GM23248 (cell line): ENCODE measurements around the genes RAET1E and ULBP1.

DNA sequence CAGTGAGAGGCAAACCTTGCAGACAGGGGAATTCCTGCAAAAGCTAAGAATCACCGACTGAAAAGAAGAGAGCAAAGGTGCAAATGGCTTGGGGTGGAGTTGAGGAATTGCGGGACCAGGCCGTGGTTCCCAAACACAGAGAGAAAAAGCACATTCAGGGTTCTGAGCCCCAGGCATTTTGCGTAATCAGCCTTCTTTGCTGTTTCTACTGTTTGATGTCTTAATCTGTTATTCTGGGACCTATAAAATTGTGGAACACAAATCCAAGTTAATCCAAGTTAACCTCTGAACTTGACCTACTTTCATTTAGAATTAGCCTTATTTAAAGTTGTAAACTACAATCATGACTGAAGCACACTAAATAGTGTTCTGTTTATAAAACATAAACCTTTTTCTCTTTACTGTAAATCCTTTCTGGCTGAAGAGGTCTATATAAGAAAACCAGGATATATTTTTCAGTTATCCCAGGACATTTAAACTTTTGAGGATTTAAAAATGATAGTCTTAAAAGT, 22.2 kb downstream of the SAMD5 start:
- RAMPAGE, long total RNA = no peak

DNA sequence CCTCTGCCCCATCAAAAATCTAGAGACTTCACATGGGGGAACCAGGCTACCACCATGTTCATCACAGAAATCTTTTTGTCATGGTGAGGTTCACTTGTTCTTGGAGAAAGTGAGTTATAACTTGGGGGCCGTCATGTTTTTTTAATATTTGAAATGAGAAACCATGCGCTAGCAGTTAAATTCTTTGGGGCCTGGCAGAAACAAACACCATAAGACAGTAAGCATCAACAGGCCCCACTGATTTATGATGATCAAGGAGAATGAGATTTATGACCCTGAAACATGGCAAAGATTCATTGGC, 410.7 kb downstream of the SAMD5 start:
- RAMPAGE, long total RNA = no peak

DNA sequence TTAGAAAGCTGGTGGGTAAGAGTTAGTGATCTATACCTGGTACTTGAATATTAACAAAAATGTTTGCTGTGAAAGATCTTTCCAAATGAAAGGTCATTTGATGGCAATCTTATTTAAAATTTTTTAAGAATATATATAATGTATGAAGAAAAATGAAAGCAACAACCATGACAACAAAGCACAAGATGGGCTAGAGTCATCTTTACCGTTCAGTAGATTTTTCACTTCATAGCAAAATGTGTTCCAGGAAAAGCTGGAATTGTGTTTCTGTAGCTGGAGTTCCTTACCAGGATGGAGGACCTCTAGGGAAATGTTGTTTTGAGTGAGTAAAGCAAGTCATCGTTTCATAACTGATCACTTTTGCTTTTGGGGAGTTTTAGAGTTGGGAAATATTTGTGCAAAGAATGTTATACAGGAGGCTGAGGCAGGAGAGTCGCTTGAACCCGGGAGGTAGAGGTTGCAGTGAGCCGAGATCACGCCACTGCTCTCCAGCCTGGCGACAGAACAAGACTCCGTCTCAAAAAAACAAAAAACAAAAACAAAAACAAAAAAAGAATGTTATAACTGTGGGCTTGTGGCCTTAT, 151.6 kb downstream of the SASH1 start:
- RAMPAGE, long total RNA = no peak

GRCh38 chr6:148550895-148551957, 195.6 kb upstream of the UST start:
- RAMPAGE, long total RNA = no peak

- RAMPAGE, long total RNA = no peak
These were observed 142.8 kb upstream of the UST start for GRCh38 chr6:148603994-148604400.

DNA sequence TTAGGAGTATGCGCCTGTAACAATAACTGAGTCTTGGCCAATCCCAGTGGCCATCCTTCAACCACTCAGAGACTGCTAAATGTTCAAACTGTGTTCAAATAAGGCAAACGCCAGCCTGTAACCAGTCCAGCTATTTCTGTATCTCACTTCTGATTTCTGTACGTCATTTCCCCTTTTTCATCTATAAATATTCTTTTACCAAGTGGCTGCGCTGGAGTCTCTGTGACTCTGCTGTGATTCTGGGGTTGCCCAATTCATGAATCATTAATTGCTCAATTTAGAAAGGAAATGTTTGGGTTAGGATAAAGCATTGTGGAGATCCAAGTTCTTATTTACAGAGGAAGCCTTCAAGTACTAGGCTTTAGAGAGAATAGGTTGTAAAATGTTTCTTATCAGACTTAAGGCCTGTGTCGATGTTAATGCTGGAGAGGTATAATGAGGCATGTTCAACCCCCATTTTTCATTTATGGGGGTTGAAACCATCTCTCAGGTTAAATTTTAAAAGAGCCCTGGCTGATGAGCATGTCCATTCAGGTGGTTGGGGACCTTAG, 89.7 kb upstream of the UST start:
- RAMPAGE, long total RNA = no peak

- RAMPAGE, long total RNA = no peak
These were observed 34.2 kb downstream of the UST start for GRCh38 chr6:148780852-148781584.

- RAMPAGE, long total RNA = no peak
These were observed 238.5 kb downstream of the UST start for GRCh38 chr6:148985036-148986039.

GRCh38 chr6:149059788-149060114, 257.8 kb upstream of the TAB2 start:
- RAMPAGE, long total RNA = no peak

GRCh38 chr6:149169061-149169567, 148.4 kb upstream of the TAB2 start:
- RAMPAGE, long total RNA = no peak

- RAMPAGE, long total RNA = no peak
These were observed 3.4 kb downstream of the TAB2 start for GRCh38 chr6:149320773-149321363.

DNA sequence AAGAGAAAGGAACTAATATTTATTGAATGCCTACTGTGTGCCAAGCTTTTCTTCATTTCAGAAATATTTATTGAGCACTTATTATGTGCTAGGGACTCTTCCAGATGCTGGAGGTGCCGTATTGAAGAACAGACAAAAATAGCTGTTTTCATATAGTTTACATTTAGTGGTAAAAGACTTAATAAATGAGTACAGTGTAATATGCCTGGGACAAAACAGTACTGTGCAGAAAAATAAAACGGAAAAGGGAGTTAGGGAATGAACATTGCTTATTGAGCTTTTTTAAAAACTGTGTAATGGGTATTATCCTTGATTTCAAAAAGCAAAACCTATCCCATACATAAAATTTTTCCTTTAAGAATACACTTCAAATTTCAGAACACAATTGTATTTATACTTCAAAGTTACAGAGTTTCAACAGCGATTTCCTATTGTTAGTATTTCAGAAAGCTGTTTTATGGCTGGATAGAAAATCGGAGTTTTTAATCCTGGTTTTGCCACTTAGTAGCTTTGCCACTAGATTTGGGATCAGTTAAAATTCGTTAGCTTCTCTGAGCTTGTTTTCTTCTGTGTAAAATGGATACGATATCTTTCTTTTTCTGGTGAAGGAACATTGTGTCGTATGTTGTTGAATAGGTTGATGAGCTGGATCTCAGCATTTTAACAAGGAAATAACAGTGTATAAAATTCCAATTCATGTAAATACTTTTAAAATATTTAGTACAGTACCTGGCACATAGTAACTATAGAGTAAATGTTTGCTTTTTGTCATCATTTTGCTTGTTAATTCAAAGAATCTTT, 4.7 kb downstream of the TAB2 start:
- RAMPAGE, long total RNA = no peak

GRCh38 chr6:149323764-149324277, 6.3 kb downstream of the TAB2 start:
- RAMPAGE, long total RNA = no peak

DNA sequence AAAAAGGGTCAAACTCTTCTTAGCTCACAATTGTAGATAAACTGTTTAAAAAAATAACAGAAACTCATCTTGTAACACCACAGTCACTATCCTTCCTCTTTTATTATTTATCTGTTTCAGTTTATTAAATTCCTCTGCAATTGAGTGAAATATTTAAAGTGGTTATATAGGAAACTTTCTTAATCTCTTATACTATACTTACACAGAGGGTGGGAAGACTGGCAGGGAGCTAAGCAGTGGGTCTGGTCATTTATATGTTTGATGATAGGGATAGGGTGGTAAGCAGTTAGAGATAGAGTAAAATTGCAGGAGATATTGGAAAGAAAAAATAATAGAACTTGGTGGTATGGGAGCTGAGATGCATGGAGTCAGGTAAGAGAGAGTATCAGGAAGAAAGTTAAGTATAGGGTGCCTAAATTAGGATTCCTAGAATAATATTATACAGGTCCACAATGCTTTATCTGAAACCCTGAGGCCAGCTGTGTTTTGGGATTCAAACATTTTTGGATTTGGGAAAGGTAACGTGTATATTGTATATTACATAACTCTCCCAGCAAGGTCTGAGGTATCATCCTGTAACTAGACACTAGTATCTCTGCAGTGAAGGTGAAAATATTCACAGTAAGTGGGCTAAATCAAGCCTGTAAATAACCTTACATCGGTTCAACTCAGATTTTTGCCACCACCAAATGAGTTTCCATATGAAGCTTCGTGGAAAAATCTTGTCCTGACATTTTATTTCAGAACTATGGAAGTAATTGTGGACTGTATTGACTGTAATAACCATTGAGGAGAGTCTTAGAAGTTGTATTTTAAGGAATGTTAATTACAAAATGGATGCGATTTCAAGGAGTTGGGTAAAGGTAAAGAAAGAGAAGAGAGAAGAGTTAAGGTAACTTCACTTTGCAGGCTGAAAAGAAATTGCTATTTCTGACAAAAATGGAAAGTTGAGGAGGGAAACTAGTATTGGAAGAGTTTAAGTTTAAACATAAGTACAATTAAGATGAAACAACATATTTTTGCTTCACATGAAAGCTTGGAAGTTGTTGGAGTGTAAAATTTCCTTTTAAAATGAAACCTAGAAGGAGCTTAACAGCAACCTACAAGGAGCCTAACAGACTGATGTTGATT, 20.4 kb downstream of the TAB2 start:
- RAMPAGE, long total RNA = no peak

DNA sequence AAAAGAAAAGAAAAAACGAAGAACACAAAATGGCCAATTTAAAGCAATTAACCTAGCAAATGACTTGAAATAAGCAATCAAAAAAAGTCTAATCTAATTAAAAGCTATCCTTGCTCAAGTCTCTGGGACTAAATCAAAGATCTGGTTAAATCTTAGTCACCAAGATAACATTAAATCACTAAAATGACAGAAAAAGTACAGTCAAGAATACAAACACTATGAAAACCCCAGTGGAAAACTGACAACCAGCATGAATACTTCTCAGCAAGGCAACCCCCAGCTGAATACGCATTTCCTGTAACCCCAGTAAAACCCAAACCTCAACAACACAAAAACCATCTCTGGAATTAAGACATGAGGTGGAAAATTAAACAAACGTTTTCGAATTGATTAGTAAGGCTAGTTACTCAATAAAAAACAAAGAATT, 23.6 kb upstream of the ZC3H12D start:
- RAMPAGE, long total RNA = no peak

DNA sequence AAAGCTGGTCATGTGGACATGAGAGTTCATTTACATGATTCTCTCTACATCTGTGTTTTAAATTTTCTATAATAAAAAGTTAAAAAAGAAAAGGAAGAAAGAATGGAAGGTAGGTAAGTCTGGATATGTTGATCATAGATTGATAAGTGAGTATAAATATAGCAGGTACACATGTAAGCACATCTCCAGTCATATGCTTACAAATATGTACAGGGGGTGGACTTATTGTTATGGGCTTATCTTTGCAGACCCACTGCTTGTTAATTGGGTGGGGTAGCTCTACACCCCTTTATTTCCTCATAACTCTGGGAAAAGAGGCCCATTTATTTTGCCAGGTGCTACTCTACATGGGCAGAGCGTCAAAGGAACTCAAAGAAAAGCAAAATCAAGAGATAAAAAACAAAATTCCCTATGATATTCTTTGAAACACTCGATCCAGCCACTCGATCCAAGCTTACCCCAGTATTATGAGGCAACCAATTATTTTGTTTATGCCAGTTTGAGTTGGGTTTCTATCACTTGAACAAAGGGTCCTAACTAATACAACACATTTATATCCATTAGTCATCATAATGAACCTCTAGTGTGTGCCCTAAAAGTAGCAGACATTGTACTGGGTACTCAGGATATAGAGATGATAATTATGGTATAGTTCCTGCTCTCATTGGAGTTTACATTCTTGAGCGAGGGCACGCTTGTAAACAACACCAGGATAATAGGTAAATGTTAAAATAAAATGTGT, 1.8 kb downstream of the PPIL4 start:
- RAMPAGE, long total RNA = no peak

GRCh38 chr6:149837132-149837753, 26.9 kb downstream of the LRP11 start:
- RAMPAGE, long total RNA = no peak

GRCh38 chr6:149840560-149841031, 23.6 kb downstream of the LRP11 start:
- RAMPAGE, long total RNA = no peak

DNA sequence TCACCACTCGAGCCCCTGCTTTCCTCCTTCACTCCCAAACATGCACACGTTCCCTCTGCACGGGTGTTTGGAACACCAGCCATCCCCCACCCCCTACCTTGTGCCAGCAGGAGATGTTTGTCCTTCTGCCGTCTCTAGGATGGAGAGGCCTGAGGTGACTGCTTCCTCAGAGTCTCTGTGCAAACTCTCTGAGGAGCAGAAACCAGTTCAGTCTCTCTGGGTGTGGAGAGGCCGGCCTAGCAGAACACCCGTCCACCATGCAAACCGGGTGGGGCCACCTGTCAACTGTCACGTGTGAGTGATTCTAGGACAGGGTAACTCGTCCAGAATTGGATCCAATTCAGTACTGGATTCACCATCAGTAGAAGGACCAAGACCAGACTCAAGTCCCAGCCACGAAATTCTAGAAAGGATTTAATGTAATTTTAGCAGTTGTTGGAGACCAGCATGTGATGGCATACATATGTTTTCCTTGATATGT, at the start of gene RAET1E:
TSS of gene RAET1E (minus strand) at position 190 of the 481 bp plus-strand sequence.
- RAMPAGE, long total RNA = no peak

DNA sequence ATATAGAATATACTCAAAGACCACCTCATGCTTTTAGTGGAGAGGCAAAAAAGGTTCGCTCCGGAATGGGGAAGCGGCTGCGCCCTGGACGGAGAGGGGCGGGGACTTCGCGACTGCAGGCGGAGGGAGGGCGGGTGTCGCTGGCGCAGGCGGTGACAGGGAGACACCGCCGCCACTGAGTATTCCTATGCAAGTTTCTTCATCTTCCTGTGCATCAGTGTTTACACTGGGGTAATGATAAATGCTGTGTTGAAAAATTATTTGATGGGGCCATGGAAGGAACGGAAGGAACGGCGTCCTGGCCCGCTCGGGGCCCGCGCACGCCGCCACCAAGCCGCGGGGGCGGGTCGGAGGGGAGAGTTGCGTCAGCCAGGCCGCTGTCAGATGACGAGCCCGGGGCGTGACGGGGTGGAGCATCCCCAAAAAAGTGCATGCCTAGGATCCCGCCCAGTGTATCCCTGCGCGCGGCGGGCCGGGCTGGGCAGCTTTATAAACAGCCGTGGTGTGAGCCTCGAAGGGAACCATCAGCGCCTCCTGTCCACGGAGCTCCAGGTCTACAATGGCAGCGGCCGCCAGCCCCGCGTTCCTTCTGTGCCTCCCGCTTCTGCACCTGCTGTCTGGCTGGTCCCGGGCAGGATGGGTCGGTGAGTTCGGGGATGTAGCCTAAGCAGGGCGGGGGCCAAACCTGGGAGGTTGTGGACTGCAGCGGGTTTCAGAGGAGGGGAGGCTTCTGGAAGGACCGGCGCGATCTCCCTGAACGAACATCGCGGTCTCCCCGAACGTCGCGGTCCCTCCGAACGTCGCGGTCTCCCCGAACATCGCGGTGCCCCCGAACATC, at the start of gene ULBP1:
TSS of gene ULBP1 (plus strand) at position 453 of the 838 bp plus-strand sequence.
- RAMPAGE, long total RNA = no peak